GM19239 (cell line): ENCODE measurements around the gene MAFF.

GRCh38 chr22:37772362-37772784 lies 32.7 kb upstream of the H1-0 start:
- RRBS: no CpG with 5 or more reads among the region's 18 CpGs

DNA sequence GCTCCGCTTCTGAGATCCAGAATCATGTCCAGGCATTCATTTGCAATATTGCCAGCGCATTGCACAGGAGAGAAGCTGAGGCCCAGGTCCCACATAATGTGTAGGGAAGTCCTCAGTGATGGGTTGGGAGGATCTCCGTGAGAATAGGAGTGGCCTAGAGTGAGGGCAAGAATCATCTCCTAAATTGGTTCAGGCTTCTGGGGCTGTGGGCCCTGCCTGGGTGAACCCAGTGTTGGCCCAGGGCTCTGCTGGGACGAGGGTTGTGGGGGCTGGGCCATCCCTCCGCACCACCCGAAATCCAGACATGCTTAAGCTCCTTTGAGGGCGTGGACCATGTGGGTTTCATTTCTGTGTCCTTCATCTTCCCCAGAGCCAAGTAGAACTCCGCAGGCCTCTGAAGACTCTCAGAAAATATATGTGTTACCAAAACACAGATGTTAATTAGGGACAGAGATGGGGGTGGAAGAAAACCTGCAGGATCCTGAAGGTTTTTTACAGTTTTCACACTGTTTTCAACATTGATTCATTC lies 3.7 kb downstream of the MICALL1 start:
- RRBS: no CpG with 5 or more reads among the region's 8 CpGs

- RRBS: 97% methylated on average over 3 of the region's 9 CpGs
Measured at GRCh38 chr22:37910761-37911167, 4.7 kb downstream of the MICALL1 start.

DNA sequence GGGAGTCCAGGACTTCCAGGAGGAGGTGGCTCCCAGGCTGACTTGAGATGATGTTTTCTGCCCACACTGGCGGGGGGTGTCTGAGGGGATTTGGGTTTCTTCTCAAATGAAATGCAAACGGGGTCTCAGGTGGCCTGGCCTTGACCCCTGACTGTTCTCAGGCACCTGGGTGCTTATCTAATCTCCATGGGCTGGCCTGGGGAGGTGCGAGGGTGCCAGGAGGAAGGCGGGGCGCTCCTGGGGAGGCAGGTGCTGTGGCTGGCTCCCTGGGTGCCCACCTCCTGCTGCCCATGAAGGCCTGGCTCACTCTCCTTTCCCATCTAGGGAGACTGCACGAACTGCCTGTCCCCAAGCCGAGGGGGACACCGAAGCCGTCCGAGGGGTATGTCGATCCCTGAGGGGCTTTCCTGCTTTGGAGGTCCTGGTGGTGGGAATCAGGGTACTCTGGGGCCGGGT lies 18.3 kb downstream of the MICALL1 start:
- RRBS: 78% methylated on average over 1 of the region's 12 CpGs

DNA sequence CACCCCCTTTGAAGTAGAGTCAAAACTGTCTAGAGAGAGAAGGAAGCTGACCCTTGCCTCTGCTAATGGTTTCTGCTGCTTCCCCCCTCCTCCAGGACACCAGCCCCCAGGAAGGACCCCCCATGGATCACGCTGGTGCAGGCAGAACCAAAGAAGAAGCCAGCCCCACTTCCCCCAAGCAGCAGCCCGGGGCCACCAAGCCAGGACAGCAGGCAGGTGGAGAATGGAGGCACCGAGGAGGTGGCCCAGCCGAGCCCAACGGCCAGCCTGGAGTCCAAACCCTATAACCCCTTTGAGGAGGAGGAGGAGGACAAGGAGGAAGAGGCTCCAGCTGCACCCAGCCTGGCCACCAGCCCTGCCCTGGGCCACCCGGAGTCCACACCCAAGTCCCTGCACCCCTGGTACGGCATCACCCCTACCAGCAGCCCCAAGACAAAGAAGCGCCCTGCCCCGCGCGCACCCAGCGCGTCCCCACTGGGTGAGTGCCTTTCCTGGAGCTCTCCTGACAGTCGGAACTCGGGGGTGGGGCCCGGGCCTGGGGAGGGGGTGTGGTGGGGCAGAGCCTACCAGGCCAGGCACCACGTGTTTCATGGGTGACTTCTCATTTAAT lies 19.6 kb downstream of the MICALL1 start:
- RRBS: no CpG with 5 or more reads among the region's 17 CpGs

- RRBS: 90% methylated on average over 19 of the region's 71 CpGs
Measured at GRCh38 chr22:37982879-37983771, 1.2 kb downstream of the SOX10 start.

GRCh38 chr22:38127133-38128075 lies 16.9 kb upstream of the BAIAP2L2 start:
- RRBS: no CpG with 5 or more reads among the region's 26 CpGs

GRCh38 chr22:38201394-38202314 lies at the start of gene MAFF:
Gene MAFF, plus strand, starts transcription at chr22:38201994.
- RRBS: under 1% methylated on average over 37 of the region's 77 CpGs

DNA sequence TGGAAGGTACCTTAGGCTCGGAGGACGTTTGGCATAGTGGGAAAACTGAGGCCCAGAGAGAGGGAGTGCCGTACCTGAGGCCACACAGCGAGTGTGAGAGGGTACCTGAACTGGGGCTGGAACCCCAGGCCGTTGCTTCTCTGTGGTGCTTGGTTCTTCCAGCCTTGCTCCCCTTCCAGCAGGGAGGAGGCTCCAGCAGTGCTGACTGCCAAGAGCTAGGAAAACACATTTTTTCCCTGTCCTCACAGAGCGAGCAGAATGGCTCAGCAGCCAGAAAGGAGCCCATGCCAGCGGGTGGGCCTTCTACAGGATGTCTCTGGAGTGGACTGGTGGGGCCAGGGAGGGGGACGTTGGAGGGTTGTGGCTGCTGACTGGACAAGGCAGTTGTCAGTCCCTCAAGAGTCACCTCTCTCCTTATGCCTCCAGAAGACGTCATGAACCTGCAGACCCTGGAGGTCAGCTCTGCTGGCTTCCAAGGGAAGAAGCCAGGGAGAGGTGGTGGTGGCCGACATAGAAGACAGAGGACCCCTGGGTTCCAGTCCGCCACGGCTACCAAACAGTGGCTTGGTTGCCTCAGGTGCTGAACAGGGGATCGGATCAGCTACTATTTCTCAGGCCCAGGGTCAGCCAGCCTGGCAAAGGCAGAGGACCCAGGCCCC lies 3.5 kb downstream of the MAFF start:
- RRBS: no CpG with 5 or more reads among the region's 13 CpGs

GRCh38 chr22:38214323-38215305 lies 12.8 kb downstream of the MAFF start:
- RRBS: 31% methylated on average over 4 of the region's 85 CpGs

GRCh38 chr22:38222654-38223231 lies 20.9 kb downstream of the MAFF start:
- RRBS: no CpG with 5 or more reads among the region's 17 CpGs

GRCh38 chr22:38265539-38266621 lies 6.9 kb downstream of the TMEM184B start:
- RRBS: no CpG with 5 or more reads among the region's 17 CpGs

DNA sequence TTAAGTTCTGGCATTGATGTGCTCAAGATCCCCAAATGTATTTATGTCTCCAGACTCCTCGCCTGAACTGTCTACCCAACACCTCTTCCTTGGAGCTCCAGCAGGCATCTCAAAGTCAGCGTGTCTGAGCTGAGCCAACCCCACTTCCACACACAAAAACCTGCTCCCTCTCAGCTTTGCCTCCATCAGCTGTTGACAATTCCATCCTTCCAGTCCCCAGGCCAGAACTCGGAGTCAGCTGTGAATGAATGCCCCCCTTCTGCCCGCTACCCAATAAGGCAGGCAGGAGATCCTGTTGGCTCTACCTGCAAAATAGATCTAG lies 740 bp upstream of the TMEM184B start:
- RRBS: no CpG with 5 or more reads among the region's 4 CpGs

DNA sequence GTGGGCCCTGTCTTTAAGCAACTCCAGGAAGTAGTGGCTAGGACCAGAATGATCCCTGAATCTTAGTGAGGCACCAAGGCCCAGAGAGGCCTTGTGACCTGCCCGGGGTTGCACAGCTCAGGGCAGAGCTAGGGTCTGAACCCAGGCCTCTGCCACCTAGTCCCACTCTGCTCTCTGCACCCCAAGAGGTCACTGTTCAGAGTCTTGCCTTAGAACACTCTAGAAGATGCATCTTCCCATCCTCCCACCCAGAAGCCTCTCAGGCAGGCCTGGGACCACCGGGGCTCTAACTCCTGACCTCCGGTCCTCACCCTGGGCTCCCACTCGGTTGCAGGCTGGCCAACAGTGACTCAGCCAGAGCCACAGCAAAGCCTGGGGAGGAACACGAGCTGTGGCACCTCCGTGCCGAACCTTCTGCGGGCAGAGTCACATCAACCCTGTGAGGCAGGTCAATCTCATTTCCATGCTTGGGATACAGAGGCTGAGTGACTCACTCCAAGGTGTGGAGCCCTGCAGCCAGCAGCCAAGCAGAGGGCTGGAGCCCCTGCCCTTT lies 21.6 kb downstream of the CSNK1E start:
- RRBS: no CpG with 5 or more reads among the region's 8 CpGs

DNA sequence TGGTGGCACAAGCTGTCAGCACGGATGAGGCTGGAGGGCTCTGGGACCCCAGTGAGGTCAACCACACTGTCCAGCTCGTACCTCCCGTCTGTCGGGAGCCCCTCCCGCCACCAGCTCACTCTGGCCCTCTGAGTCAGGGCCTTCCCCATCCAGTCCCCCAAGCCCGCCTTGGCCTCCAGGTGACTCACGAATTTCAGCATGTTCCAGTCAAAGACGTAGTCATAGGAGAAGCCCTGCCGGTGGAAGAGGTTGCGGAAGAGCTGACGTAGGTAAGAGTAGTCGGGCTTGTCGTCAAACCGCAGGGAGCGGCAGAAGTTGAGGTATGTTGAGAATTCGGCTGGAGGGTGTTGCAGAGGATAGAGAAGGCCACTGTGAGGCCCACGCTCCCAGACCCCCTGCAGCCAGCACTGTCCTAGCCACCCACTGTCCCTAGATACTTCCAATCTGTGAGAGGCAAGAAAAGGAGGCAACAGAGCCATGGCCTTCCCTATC lies 18.6 kb downstream of the CSNK1E start:
- RRBS: no CpG with 5 or more reads among the region's 17 CpGs

- RRBS: 90% methylated on average over 4 of the region's 23 CpGs
Measured at GRCh38 chr22:38302784-38303267, 14.4 kb downstream of the CSNK1E start.

DNA sequence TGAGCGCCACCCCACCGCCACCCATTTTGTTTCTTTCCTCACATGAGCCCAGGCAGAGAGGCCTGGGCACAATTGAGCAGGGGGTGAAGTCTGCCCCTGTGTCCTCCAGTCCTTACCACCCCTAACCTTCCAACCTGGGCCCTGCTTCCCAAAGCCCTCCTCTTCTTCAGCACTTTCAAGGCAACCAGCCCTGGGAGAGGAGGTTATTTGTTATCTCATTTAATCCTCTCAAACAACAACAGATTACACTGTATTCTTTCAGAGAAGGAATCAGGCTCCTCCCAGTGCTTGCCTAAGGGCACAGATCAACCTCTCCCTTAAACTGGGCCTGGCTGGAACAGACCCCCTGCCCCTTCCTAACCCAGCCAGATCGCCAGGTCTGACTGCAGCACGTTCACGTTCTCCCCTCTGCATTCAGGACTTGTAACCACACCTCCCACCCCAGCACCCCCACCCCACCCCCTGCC lies 2.0 kb upstream of the CSNK1E start:
- RRBS: no CpG with 5 or more reads among the region's 5 CpGs

DNA sequence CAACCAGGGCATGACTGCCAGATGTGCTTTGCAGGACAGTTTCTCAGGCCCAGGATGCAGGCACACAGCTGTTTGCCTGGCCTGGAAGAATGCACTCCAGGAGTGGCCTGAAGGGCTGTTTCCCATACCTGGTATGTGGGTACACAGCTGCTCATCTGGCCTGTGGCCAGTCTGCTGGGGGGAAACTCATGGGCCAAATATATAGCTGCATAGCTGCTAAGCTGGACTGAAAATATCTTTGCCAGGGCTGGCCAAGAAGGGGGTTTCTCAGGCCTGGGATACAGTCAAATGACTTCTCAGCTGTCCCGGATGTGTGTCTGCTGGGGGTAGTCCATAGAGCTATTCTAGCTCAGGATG lies 56.7 kb upstream of the CSNK1E start:
- RRBS: no CpG with 5 or more reads among the region's 1 CpG

DNA sequence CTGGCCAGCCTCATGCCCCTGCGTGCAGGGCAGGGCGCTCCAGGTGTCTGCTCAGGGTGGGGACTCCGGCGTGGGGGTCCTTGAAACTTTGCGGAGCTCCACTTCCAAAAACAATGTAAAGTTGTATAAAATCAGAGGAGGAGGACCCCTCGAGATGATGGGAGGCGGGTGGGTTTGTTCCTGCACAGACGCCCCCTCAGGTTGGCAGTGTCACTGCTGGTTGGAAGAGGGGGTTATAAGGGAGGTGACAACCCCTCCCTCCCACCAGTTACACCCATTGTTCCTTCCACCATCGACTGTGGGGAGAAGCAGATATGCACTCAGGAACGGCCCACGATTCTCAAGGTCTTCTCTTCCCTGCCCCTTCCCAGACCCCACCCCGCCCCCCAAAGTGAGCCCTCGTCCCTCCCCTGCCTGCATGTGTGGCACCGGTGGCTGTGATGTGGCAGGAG lies 493 bp downstream of the KDELR3 start:
- RRBS: no CpG with 5 or more reads among the region's 14 CpGs